Gastroesophageal sphincter (tissue), 4 donors: Measurements from ENCODE around the genes GTF3C4 and SPACA9.

DNA sequence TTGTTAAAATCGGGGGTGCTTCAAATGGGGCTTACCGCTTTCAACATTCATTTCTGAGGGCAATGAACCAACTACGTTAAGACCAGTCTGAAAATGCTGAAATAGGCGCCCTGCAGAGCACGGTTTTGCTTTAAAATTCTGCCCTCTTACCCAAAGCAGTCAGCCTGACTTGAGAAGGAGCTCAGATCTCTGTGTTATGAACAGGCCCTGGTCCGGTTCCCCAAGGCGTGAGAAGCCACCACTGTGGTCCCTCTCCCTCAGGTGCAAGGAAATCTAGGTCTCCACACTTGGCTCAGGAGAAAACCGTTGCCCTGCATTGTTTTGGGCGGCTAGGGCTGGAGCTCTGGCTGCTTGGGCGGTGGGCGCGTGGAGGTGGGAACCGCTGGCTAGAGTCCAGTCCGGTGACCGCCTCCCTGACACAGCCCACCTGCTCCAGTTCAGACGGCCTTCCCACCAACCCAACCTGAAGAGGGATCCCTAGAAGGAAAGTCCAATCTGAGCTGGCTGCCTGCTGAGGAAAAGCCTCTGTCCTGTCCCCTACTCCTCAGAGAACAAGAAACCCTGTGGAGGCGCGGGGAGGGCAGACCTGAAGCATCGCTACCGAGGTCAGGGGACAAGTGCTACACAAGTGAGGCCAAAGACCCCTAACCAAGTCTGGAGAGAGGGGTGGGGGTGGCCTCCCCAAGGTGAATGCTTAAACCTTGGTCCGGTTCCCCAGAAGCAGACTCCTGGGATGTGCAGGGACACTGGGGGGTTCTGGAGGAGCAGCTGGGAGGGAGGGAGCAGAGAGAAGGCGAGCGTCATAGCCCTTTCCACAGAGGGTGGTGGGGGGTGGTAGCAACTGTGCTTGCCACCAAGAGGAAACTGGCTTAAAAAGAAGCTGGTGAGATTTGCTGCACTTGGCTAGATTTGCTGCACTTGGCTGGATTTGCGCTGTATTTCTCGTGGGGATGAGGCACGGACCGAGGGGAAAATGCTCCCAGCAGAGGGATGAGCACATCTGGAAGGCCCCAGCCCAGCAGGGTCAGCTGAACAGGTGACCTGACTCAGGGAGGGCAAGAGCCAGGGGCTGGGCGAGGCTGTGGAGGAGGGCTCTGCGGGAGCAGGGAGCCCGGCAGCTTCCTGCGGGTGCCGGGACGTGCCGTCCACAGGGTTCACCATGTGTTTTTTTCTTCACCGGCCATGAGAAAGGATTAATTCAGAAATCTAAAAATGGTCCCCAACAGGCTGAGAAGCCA lies 65.2 kb downstream of the RAPGEF1 start:
- PRO-cap, result no peak
- RAMPAGE, long total RNA, 4 experiments, result no peak in any of the 4 experiments

GRCh38 chr9:131695708-131696044 lies 44.2 kb downstream of the RAPGEF1 start:
- PRO-cap, result no peak
- RAMPAGE, long total RNA, 4 experiments, result no peak in any of the 4 experiments

DNA sequence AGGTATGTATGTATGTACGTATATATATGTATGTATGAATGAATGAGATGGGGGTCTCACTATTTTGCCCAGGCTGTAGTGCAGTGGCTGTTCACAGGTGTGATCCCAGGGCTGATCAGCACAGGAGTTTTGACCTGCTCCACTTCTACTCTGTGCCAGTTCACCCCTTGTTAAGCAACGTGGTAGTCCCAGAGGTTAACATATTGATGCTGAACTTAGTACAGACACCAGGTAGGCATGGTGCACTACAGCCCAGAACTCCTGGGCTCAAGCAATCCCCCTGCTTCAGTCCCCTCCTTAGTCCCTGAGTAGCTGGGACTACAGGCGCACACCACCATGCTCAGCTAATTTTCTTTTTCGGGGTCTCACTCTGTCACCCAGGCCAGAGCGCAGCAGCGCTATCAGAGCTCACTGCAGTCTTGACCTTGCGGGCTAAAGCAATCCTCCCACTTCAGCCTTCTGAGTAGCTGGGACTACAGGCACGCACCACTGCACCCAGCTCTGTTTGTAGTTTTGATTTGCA lies 14.7 kb downstream of the RAPGEF1 start:
- PRO-cap, result no peak
- RAMPAGE, long total RNA, 4 experiments, result no peak in any of the 4 experiments

GRCh38 chr9:131862492-131862973 lies 122.7 kb upstream of the RAPGEF1 start:
- PRO-cap, result no peak
- RAMPAGE, long total RNA, 4 experiments, result no peak in any of the 4 experiments

GRCh38 chr9:131989714-131990235 lies 89.9 kb downstream of the MED27 start:
- PRO-cap, result no peak
- RAMPAGE, long total RNA, 4 experiments, result no peak in any of the 4 experiments

DNA sequence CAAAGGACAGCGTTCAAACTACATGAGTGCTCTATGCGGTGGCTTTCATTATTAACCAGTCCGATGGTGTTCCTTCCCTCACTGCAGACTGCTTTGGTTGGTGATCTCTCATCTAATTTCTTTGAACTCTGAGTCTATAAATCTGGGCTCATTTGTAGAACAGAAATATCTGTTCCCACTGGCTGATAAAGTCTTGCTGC lies 82.0 kb downstream of the MED27 start:
- PRO-cap, result no peak
- RAMPAGE, long total RNA, 4 experiments, result no peak in any of the 4 experiments

DNA sequence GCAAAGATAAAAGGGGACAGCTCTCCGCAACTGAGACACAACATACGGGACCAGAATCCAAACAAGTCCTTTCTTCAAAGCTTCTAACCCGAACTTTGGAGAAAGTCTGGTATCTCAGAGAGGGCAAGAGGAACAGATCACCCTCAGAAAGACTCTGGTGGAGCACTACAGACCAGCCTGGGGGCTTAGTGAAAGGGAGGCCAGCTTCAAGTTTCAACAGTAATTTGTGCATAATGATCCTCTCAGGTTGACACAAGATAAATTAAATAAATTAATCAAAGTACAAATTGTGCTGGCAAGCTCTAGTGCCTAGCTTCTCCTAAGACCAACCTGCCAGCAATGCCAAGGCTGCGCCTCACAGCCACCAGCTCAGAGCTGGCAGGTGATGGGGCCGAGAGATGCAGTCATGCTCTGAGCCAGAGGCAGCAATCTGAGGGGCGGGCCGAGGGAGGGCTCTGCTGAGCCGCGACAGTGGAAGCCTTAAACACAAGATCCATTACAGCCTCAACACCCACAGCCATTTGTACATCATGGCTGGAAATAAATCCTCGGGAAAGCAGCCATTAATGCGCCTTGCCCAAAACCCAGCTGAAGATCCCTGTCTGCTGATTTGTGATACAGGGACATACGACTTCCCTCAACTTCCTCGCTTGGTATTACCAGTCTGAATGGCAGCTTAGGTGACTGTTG lies 20.4 kb downstream of the MED27 start:
- PRO-cap, result no peak
- RAMPAGE, long total RNA, 4 experiments, result no peak in any of the 4 experiments

DNA sequence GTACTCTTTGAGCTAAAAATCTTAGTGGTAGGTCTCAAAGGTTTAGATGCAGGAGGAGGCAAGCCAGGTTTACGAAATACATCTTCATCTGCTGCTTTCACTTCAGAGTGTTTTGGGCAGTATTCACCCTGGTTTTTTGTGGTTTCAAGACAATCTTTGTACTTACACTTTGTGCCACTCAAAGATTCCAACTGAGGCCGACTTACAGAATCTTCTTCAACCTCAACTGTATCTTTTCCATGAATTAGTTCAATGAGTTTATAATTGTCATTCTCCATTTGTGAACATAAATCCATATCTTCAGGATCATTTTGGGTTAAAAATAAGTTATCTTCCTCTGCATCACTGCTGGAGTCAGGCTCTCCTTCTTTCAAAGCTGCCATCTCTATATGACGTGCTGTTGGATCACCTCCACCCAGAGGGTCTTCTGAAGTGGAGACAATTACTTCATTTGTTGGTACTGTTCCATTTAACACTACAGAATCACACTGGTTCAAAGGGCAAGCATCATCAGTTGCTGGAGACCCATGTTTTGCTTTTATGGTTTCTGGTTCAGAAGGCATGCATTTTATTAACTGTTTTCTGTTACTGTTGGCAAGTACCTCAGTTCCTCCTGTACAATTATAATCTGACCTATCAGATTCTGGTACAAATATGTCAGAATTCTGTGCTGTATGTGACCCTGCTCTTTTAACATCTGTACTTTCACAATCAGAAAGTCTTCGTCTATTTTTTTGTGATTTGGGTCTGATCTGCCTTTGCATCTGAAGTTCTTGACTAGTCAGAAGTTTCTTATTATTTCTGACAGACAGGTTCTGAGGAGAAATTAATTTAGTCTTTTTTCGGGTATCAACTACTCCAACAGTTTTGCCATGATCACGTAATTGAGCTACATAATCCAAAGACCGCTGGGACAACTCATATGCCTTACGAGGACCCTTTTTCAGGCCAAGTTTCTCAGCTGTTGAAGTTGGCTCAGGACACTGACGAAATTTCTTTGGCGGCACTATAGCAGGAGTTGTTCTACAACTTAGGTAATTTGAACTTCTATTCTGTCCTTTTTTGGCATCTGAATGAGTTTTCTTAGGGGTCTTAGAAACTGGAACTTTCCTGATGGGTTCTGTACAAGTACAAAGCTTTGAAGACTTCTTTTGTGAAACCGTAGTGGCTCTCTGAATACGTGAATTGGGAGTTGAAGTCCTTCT lies 27.6 kb downstream of the SETX start:
- PRO-cap, result no peak
- RAMPAGE, long total RNA, 4 experiments, result no peak in any of the 4 experiments

DNA sequence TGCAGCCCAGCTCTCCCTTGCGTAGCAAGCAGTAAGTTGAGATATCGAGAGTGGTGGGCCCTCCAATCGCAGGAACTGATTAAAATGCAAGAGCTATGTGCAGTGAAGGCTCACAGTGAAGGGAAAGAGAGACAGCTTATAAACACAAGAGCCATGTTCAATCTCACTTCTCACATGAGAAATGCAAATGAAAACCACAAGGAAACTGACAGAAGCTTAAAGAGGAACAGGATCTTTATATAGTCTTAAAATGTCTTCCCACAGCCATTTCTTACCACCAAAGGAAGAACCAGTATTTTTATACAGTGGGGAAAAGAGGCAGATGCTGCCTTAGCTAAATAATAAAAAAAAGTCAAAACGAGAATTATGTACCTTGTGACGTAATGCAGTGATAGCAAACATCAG lies 24.6 kb downstream of the TTF1 start:
- PRO-cap, result no peak
- RAMPAGE, long total RNA, 4 experiments, result no peak in any of the 4 experiments

DNA sequence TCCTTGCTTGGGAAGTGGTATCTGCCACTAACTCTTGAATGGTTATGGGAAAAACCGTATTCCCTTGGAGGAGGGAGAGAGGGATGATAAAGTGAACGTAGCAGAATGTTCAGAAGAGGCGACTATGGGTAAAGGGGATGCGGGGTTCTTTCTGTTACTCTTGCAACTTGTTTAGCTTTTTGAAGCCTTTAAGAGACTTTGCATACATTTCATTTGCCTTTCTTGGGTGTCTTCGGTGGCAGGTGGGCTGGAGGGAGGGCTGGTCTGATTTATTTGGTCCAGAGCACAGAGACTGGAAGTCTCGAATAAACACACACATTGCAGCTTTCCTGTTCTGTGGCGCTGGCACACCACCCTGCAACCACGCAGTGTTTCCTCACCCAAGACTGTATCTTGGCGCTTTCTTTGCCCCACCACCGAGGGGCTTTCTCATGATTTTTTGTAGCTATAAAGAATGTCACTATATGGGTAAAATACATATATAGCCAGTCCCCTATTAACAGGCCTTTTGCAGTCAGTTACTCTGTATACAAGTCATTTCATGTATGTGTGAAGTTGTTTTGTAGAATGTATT lies 23.1 kb downstream of the TTF1 start:
- PRO-cap, result no peak
- RAMPAGE, long total RNA, 4 experiments, result no peak in any of the 4 experiments

GRCh38 chr9:132498962-132499464 lies 83.4 kb upstream of the BARHL1 start:
- PRO-cap, result no peak
- RAMPAGE, long total RNA, 4 experiments, result no peak in any of the 4 experiments

DNA sequence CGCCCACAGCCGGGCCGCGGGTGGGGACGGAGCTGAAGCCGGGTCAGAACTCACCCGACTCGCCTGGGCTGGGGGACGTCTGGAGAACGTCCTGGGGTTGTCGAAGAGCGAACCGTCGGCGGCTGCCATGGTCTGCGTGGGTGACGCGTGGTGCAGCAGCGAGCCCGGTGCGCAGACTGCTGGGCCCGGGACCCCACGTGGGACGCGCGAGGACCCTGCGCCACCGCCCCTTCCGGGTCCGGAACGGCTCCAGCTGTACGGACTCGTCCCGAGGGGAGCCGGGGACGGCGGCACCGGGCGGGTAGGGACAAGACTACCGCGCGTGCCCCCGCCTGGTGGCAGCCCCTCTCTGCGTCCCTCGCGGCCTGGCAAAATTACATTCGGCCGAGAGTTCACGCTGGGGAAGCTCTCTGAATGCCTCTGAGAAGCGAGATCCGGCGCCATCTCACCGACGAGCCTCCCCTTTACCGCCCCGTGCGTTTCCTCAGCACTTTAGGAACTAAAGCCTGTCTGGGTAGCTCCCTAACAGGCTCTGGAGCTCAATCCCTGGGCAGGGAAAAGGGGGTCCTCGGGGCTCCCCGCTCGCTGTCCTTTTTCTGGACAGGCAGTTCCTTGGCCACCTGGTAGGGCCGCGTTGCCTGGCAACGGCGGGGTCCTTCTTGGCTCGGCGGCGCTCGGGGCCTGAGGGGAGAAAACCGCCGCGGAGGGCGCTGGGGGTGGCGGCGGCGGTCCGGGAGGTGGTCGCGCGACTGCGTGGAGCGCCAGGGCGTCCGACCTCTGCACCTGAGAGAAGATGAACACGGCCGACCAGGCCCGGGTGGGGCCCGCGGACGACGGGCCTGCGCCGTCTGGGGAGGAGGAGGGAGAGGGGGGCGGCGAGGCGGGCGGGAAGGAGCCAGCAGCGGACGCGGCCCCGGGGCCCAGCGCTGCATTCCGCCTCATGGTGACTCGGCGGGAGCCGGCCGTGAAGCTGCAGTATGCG lies at the start of gene GTF3C4:
TSS of gene GTF3C4 (plus strand) at position 659 of the 982 bp plus-strand sequence.
- PRO-cap, result bidirectional peak, plus-strand start at position 230 of the sequence, minus-strand start at position 178 of the sequence; bidirectional peak, plus-strand start at position 692 of the sequence, minus-strand start at position 598 of the sequence
- RAMPAGE, long total RNA, 4 experiments, result start-site peak on the plus strand in 2 of 4 experiments, centred at positions 672 to 692 of the sequence, 6 reads per replicate; start-site peak on the minus strand in 4 of 4 experiments, centred at positions 203 to 206 of the sequence, 29 to 86 reads per replicate

GRCh38 chr9:132820612-132821163 lies 57.4 kb downstream of the AK8 start:
- PRO-cap, result no peak
- RAMPAGE, long total RNA, 4 experiments, result no peak in any of the 4 experiments

DNA sequence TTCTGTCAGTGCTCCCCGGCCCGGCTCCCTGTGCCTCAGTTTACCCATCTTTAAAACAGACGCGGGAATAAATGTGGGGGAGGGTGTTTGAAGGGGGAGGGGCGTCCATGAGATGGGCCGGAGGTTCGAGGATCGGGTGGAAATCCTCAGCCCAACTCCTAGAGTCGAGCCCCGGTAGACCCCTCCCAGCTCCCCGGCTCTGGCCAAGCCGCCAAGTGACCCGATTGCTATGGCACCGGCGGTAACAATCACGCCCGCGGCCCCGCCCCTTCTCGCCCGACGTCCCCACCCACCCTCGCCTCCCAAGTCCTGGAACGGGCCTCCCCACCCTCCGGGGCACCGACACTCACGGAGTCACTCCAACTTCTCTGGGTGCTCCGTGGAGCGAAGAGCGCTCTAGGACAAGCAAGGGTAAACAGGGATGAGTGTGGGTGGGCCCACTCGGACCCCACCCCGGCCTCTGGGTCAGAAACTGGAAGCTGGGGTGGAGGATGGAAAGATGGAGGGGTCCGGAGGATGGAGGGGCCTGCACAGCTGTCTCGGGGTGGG lies at the start of gene SPACA9:
TSS of gene SPACA9 (plus strand) at position 295 of the 549 bp plus-strand sequence.
- PRO-cap, result bidirectional peak, plus-strand start at position 295 of the sequence, minus-strand start at position 217 of the sequence
- RAMPAGE, long total RNA, 4 experiments, result start-site peak on the plus strand in 1 of 4 experiments, centred at position 321 of the sequence, 57 reads per replicate

DNA sequence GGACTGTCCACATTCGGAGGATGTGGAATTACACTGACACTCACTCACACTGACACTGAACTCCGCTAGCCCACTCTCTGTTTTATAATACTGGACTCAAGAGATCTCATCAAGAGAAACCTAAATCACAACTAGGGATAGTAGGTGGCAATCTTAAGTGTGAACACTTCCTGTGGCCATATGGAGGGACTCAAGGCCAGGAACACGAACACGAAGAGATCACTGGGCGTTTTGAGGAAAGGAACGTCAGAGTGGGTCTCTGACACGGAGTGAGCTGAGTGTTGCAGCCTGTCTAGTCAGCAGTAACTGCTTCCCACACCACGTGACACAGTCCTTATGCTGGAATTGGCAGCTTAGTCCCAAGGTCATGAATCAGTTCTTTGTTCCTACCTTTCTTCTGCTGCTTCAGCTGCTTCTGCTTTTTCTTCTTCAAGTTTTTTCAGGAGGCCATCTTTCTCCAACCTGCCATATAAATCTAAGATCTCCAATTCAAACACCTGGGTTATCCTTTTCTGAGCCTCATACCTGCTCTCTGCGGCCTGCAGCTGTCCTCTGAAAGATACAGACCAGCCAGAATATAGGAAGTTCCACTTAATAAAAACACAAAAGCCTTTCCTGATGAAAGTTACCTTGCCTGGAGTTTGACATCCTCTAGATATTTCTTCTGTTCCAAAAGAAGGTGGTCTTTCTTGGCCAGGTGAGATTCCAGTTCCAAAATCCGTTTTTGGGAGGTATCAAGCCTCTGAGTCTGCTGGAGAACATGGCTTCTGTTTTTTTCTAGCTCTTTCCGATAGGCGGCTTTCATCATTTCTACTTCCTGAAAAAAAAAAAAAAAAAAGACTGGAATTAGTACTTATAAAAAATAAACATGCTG lies 18.3 kb downstream of the SPACA9 start:
- PRO-cap, result no peak
- RAMPAGE, long total RNA, 4 experiments, result no peak in any of the 4 experiments

DNA sequence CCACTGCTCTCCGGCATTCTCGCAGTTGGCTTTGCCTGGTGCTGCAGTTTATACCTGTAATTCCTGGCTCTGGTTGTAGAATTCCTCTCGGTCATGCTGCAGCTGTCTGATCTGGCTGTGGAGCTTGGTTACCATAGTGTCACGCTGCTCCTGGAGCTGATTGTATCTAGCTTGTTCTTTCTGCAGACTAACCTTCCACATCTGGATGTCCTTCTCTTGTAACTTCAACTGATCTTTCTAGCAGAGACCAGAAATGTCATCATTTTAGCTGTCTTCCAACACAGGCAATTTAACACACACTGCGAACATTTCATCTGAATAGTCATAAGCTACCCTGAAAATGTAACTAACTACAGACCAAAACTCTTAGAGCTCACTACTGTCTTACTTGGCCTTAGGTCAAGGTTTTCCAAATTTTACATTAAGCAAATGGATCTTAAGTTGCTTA lies 23.9 kb downstream of the SPACA9 start:
- PRO-cap, result no peak
- RAMPAGE, long total RNA, 4 experiments, result no peak in any of the 4 experiments

- PRO-cap, result no peak
- RAMPAGE, long total RNA, 4 experiments, result no peak in any of the 4 experiments
These were observed 1.4 kb downstream of the GTF3C5 start for GRCh38 chr9:133032137-133032616.

DNA sequence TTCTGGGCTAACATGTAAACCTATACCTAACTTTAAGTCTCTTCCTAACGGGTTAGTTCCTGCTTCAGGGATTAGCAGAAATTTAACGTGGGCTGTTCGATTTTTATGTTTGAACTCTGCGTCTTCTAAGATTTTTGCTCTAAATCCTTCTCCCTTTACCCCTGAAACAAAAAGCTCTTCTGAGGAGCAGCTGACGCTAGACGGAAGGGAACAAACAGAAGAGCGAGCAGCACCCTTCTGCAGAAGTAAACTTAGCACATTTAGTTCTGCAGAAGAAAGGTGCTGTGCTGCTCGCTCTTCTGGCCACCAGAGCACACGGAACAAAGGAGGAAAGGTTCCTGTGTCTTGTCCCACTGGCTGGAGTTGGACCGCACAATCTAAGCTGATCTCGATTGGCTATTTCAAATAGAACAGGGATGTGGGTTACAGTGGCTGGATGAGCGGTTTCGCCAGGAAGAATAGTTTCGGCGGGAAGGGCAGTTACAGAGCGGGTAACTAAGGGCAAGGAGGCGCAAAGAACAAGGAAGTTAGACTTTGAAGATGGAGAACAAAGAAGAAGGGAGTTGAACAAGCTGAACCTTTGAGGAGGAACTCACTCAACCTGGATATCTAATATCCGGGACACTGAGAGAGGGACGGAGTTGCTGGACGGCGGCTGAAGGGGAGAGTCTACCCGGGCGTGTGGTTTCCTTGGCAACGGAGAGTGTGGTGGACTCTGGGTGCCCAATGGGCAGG lies 7.0 kb downstream of the GTF3C5 start:
- PRO-cap, result no peak
- RAMPAGE, long total RNA, 4 experiments, result no peak in any of the 4 experiments

- PRO-cap, result no peak
- RAMPAGE, long total RNA, 4 experiments, result no peak in any of the 4 experiments
These were observed 5.3 kb upstream of the CEL start for GRCh38 chr9:133056455-133056981.

GRCh38 chr9:133078453-133078967 lies 16.7 kb downstream of the CEL start:
- PRO-cap, result no peak
- RAMPAGE, long total RNA, 4 experiments, result no peak in any of the 4 experiments